H7 (cell line): ENCODE measurements around the genes SLC5A11 and NUPR1.

DNA sequence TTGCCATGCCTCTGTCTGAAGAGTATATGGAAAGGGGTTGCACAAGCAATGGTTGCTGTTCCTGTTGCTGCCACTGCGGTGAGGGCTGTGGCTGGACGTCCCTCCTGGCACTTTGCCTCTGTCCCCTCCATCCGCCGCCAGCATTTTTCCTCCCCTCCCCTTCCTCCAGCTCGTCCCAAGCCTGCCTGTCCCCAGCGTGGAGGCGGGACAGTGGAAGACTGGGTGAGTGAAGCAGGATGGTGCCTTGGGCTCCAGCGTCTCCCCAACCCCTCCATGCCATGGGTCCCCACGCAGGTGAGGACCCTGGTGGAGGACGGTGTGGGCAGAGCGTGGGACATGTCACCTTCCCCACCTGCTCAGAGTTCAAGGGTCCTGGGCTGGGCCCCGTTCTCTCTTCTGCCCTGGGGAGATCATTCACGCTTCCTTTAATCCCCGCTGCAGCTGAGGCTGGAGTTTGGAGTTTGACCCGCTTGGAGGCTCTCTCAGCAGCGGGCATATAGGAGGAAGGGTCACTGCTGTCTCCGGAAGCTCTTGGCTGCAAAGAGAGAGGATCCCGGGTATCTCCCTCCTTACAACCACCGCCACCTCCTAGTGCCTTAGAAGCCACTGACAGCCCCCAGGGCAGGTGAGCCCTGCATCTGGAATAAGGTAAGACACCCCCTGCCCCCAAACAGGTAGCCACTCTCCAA lies at the start of gene SLC5A11:
Gene SLC5A11, plus strand, starts transcription at position 173 of the 689 bp plus-strand sequence.
- RAMPAGE, long total RNA, result no peak

DNA sequence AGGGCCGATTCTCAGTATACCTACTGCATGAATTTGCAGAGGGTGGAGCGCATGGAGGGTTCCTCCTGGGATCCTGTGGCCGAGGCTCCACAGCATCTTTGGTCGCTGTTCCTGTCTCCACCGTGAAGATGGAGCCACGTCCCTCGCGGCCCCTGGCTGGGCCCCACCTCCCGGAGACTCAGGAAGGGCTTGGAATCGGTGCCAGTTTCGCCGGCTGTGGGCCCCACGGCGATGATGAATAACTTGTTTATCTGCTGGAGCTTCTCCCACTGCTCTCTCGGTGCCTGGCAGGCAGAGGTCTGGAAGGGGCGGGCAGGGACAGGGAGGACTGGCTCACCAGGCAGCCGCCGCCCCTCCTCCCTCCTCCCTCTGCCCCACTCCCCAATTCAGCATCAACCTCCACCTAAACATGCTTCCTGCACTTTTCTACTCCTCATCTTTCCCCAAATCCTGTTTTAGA lies 8.1 kb downstream of the SLC5A11 start:
- RAMPAGE, long total RNA, result no peak

DNA sequence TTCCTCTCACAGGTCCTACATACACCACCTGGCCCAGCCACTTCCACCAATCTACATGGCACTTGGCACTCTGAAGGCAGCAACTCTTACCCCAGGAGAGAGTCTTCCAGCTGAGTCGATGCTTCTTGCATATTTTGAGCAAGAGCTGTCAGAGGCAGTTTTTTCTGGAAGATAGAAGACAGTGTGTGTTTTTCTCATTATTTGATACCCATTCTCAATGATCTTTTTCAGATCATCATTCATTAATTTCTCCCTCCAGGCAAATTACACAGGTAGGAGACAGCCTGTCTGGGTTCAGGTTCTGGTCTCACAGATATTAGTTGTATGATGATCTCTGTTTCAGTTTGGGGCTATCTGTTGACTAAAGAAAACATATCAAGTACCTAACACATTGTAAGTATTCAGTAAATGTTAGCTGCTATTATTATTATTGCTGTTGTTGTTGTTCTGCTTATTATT lies 44.7 kb downstream of the ARHGAP17 start:
- RAMPAGE, long total RNA, result no peak

GRCh38 chr16:24999868-25000291 lies 15.3 kb downstream of the ARHGAP17 start:
- RAMPAGE, long total RNA, result no peak

GRCh38 chr16:26032641-26033136 lies 340.9 kb downstream of the HS3ST4 start:
- RAMPAGE, long total RNA, result start-site peak on the minus strand at chr16:26032909-26032914, 13 reads

DNA sequence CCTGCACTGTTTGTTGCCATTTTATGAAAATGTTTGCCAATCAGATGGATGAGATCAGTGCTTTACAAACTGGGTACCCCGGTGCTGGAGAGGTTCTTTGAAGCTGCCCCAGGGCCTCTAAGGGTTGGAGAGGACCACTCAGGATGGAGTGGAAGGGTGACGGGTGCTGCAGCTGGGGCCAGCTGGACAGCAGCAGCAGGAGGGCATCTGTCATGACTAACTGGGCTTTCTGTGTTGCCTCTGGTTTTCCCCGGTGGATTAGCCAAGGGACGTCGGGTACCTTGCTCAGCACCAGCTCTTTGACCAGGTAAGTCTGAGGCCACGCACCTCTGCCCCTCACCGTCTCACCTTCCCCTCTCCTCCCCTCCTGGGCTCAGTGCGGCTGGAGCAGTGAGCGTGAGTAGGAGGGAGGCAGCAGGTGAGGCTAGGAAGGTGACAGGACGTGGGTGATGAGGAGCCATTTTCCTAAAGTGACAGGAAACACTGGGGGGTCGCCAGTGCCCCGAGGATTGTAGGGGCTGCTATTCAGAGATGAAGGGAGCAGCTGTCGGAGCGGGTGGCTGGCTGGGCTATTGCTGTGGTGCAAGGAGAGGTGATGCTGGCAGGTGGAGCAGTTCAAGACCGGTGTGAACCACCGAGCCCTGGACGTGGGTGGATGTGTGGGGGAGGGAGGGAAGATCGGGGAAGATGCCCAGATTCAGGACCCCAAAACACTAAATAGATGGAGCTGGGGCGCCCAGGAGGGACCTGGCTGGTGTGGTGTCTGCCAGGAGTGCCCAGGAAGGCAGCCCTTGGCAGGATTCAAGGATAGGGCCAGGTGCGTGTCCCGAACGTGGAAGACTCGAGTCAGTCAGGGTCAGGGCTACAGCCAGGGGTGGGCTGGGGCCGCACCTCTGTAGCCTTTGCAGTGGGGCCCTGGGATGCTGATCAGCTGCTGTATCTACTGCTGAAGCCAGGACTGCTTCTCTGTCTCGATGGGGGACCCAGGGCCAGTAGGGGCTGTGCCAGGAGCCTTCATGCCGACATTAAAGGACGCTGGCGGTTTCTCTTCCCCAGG lies 12.7 kb downstream of the KDM8 start:
- RAMPAGE, long total RNA, result no peak

GRCh38 chr16:27222689-27223291 lies 19.5 kb downstream of the KDM8 start:
- RAMPAGE, long total RNA, result no peak

DNA sequence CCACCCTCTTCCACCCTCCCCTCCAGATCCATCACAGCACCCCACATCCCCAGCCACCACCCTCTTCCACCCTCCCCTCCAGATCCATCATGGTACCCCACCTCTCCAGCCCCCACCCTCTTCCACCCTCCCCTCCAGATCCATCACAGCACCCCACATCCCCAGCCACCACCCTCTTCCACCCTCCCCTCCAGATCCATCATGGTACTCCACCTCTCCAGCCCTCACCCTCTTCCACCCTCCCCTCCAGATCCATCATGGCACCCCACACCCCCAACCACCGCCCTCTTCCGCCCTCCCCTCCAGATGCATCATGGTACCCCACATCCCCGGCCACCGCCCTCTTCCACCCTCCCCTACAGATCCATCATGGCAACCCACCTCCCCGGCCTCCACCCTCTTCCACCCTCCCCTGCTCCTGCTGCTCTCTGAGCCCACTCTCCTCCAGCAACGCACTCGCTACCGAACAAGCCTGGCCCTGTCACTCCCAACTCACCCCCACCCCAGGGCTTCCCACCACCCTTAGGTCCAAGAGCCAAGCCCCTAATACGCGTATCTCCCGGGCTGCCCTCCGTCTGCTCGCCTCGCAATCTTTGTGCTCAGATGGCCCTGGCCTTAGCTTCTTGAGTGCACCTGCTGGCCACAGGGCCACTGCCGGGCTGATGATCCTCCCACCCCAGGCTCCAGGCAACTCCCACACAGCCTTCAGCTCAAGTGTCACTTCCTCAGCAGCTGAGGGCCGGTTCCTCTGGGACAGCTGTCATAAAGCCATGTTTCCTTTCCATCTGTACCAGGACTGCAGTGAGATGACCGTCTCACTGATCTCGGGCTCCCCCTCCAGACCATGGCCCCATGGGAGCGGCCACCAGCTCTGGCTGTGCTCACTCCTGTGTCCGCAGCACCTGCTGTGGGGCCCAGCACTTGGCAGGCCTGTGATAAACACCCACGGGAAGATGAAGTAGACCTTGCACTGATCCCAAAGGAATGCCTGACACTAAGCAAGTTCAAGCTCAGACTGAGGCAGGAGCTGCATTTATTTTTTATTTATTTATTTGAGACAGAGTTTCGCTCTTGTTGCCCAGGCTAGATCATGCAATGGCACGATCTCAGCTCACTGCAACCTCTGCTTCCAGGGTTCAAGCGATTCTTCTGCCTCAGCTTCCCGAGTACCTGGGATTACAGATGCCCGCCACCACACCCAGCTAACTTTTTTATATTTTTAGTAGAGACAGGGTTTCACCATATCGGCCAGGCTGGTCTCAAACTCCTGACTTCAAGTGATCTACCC lies 25.7 kb downstream of the KDM8 start:
- RAMPAGE, long total RNA, result no peak

DNA sequence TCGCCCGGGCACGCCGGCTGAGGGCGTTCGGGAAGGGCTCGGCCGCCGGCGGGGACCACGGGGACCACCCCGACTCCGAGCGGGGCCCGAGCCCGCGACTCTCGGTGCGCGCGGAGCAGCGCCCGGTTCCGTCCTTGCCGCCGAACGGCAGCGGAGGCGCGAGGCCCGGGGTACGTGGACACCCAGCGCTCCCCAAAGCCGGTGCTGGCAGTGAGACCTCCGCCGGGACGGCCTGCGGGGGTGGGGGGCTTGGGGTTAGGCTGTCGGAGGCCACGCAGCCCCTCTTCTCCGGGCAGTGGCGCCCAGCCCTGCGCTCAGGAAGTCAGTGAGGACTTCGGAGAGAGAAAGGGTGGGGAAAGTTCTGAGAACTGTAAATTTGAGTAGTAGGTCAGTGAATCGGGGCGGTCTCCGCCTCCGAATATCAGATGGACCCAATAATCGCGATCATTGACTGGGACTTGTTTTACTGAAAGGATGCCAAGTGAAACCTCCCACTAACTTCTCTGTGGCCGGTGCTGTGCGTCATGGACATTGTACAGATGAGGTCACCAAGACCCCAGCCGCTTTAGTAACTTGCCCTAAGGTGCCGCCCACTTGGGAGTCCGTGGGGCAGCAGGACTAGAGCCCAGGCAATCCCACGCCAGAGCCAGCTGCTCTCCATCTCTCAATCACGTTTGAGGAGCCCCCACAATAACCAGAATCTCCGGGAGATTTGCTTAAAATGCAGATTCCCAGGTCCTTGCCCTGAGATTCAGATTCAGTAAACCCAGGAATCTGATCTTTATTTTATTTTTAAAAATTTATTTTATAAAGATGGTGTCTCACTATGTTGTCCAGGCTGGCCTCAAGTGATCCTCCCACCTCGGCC lies 522 bp downstream of the IL4R start:
- RAMPAGE, long total RNA, result no peak

- RAMPAGE, long total RNA, result no peak
These were observed 26.2 kb downstream of the IL4R start for GRCh38 chr16:27339898-27340503.

DNA sequence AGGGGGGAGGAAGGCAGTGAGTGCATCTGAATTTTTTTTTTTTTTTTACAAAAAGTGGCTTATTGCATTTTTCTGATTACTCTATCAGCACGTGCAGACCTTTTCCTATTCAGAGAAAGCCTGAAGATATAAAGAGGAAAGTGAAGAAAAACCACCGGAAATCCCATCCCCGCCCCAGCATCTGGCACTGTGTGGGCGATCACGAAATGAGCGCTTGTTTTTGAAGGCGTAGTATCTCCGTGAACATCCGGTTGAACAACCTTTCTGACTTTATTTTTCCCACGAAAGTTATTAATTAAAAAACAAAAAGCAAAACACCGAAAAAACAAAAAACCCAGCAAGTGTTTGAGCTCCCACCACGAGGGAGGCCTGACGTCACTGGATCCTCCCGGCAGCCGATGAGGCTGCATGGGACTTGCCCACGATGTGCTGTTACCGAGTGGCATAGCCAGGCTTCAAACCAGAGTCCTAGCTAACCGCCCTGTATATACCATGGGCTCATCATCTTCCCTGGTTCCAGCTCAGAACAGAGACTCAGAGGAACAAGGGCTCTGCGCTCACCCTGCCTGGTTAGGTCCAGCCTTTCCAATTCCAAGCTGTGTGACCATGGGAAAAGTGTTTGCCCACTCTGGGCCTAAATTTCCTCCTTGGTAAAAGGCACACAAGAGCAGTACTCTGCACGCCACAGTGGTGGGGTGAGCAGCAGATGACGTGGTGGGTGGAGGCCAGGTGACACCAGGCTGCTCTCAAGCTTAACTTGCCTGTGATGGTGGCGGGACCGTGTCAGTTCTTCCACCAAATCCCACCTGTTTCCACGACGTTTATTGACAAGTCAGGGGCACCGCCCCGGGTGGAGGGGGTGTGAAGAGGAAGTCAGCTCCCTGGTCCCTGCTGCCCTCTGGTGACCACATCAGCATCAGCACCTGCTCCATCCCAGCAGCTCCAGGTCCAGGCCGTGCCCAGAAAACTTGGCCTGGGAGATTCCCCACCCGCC lies 34.3 kb upstream of the IL21R start:
- RAMPAGE, long total RNA, result no peak

GRCh38 chr16:27374150-27374661 lies 27.8 kb upstream of the IL21R start:
- RAMPAGE, long total RNA, result no peak

DNA sequence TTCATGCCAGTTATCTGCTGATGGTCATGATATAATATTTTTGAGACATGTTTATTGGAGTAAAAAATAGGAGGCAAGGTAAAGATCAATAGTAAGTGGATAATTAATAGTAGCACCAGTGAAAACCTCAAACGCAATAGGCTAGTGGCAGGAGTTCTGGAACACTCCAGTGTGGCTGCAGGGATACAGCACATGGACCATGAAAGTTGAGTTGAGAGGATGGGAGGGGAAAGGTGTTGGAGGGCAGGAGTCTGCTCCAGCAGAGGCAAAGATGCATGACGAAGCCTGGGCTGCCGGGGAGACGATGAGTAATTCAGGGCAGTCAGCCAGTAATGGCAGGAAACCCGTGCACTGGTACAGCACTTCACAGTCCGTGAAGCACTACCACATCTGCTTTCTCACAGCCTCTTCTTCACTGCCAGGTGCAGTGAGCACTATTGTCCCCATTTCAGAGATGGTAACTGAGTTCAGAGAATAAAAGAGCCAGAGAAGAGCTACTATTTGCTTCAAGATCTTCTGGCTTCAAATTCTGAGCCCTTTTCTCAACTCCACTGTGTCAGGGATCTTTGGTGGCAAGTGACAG lies 24.4 kb downstream of the IL21R start:
- RAMPAGE, long total RNA, result no peak

- RAMPAGE, long total RNA, result no peak
These were observed 18.0 kb downstream of the XPO6 start for GRCh38 chr16:28193624-28194261.

- RAMPAGE, long total RNA, result no peak
These were observed 2.9 kb downstream of the APOBR start for GRCh38 chr16:28497076-28497952.

DNA sequence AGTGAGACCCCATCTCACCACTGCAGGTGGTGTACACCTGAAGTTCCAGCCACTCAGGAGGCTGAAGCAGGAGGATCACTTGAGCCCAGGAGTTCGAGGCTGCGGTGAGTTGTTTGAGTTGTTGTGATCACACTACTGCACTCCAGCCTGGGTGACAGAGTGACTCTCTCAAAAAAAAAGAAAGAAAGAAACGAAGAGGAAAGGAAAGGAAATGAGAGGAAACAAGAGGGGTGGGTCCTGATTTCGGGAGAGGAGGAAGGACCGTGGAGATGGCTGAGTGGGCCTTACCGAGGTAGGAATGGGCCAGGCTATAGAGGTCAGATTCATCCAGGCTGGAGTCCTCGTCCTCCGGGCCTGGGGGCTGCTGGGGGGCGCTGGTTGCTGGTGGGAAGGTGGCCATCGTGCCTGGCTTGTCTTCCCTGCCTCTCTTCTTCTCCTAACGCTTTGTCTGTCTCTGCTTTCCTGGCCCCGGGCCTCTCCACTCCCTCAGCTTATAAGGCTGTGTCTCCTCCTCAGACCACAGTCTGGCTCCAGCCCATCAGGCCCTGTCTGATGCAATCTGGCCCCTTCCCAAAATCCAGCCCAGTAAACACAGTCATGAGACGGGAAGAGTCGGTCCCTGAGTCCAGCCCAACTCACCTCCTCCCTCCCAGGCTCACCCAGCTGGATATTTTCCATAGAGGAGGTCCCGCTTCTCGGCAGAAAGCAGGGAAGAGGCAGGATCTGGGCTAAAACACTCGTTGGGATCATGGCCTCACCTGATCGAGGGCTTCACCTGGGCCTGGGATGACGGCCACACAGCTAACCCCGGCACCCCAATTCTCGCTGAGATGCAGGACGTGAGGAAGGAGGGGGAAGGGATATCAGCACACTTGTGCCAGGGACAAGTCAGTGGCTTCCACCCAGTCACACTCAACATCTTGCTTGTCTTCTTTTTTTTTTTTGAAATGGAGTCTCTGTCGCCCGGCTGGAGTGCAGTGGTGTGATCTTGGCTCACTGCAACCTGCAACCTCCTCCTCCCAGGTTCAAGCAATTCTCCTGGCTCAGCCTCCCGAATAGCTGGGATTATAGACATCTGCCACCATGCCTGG lies at the start of gene NUPR1:
Gene NUPR1, minus strand, starts transcription at position 467 of the 1,091 bp plus-strand sequence.
- RAMPAGE, long total RNA, result start-site peak on the minus strand centred at position 467 of the sequence, 7 bp wide, 16 reads

GRCh38 chr16:28859137-28859600 lies 4.5 kb upstream of the SH2B1 start:
- RAMPAGE, long total RNA, result no peak

DNA sequence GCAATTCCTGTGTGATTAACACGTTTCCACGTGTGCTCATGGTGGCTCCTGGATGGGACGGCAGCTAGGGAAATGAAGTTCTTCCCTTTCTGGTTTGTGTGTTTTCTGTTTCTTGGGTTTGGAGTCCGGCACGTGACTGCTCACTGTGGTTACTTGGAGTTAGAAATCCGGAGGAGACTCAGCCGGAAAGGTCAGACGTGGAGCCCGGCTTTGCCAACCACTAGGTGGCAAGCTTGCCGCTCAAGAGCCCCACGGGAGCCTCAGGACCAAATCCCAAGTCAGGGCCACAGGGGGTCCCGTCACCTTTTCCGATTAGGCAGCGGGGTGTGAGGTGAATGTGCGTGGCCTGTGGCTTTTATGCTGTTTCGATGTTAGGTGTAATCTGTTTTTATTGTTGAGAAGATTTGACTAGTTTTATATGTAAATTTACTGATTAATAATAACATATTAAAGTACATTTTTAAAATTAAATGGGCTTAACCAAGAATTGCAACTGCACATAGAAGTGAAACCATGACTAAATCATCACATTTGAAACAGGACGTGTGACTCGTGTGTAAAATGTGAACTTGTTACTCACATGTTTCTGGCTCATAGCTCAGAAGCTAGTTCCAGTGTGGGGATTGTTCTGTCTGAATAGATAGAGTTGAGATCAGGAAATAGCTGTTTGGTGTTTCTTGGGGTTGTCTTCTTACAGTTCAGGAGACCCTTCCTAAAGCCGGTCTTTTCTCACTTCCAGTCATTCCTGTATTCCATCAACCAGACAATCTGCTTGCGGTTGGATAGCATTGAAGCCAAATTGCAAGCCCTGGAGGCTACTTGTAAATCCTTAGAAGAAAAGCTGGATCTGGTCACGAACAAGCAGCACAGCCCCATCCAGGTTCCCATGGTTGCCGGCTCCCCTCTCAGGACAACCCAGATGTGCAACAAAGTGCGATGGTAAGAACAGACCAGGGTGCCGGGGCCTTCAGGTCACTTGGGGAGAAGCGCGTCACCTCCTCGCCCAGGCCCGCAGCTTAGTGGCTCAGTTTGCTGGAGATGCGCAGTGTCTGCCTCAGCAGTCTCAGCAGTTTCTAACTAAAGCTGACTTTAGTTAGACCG lies 130.9 kb downstream of the LAT start:
- RAMPAGE, long total RNA, result no peak

- RAMPAGE, long total RNA, result no peak
These were observed 155.6 kb downstream of the LAT start for GRCh38 chr16:29140313-29140968.

DNA sequence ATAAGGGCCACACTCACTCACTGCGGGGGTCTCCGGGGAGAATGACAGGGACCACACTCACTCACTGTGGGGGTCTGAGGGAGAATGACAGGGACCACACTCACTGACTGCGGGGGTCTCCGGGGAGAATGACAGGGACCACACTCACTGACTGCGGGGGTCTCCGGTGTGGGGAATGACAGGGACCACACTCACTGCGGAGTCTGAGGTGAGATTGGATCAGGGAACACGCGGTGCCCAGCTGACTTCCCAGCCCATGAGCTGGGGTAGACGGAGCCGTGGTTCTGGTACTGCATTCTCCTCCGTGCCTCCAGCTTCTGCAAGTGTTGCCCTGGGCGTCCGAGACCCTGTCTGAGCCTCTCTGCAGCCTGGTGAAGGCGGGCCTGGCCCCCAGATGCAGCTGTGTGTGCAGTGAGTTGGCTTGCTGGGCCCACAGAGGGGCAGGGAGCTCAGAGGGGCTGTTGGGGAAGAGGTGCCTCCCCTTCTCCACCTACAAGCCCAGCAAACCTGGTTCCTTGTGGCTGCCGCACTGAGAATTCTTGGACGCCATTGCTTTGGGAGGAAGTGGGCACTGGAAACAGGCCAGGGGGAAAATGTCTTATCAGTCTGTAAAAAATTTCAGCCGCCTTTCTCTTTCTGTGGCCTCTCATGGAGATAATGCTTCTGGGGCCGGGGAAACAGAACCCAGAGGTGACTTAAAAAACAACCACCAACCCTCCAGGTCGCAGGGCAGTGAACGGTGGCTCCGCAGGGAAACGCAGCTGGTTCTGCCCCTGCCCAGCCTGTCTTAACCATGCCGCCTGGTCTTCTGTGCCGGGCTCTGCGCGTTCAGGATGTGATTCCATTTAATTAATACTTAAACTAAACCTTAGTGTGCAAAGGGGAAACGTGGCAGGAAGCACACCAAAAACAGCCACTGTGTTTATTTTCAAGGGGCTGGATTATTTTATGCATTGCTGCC lies 167.6 kb downstream of the LAT start:
- RAMPAGE, long total RNA, result no peak